ENCODE measurements around a stretch of chr21.

GRCh38 chr21:17775826-17776359, 43.3 kb downstream of the C21orf91 start:
- PRO-cap: no peak
- RAMPAGE, long total RNA: no peak

- PRO-cap: no peak
- RAMPAGE, long total RNA: no peak
Measured at GRCh38 chr21:17780321-17781005, 38.7 kb downstream of the C21orf91 start.

DNA sequence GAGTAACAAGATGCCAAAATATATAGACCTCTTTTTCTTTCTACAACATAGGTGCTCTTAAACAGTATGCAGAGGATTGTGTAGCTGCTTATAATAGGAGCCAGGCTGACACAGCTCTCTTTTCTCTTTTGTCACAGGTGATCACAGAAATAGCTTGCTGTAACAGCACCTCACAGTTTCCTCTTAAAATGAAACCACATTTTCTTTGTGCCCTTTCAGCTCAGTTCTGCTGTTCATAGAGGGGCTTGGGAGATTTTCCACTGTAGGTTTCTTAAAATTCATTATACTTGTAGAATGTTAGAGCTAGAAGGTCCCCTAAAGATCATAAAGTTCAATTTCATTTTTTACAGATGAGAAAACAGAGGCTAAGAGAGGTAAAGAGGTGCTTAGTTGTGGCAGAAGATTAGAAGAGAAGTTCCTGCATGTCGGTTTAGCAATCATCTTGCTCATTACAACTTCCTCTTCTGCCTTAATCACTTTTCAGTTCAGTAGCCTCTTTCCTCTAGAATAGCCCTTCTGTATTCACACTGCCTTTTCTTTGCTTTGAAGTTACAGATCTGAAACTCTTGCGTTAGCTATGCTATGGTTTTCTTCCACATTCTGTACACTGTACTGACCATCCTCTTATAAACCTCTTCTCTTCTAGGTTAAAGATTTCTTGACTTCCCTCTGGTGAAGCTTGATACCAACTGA, 35.2 kb downstream of the C21orf91 start:
- PRO-cap: bidirectional peak, plus-strand start at position 197 of the sequence, minus-strand start at position 92 of the sequence; bidirectional peak, plus-strand start at position 525 of the sequence, minus-strand start at position 444 of the sequence; bidirectional peak, plus-strand start at position 585 of the sequence, minus-strand start at position 628 of the sequence
- RAMPAGE, long total RNA: no peak

GRCh38 chr21:18759607-18759905, 356.0 kb upstream of the TMPRSS15 start:
- PRO-cap: no peak
- RAMPAGE, long total RNA: no peak

GRCh38 chr21:18832914-18833518, 429.4 kb upstream of the TMPRSS15 start:
- PRO-cap: no peak
- RAMPAGE, long total RNA: no peak

DNA sequence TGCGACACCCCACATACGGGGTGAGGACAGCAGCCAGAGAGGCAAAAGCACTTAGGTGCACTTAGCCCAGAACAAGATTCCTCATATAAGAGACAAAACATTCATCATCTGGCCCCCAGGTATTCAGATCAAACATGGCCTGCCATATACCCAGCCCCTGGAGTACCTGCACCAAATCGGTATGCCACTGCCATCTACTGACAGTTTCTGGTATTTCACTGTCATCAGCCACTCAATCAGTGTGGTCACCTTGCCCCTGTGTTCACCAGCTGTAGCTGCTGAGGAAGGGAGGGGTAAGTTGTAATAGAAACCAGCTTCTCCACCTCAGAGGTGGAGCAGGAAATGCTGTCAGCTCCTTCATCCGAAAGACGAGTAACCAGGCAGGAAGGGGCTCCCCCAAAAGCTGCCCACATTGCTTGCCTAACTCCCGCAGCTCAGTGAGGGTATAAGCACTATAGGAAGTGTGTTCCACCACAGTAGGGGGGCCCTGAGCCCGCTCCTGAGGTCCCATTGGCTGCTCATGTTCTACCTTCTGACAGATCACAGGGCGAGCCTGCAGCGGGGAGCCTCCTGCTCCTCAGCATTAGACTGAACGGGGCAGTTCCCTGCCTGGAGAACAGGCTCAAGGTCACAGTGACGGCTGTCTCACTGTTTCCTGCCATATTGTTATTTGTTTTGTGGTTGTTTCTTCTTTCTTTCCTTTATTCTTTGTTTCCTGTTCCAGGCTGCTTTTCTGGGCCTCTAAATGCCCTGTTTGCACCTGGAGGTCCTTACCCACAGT, 1638.5 kb downstream of the MRPL39 start:
- PRO-cap: no peak
- RAMPAGE, long total RNA: no peak

- PRO-cap: no peak
- RAMPAGE, long total RNA: no peak
Measured at GRCh38 chr21:25421104-25422027, 185.9 kb downstream of the MRPL39 start.

DNA sequence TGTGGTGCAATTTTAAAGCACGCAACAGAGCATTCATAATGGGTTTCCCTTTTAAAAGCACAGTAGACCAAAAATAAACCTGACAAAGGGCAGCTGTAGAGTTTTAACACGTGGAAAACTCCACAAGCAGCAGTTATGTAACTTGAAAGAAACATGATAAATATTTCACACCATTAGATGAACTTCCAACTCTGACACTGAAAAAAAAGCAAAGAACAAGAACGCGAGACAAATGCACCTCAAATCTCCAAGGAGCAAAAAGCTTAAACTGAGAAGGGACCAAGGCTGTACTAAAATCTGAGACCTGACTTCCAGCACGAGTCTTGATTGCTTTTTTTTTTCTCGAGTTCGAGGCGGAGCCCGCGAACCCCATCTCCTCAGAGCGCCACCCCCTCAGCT, 252 bp upstream of the JAM2 start:
- PRO-cap: no peak
- RAMPAGE, long total RNA: no peak

DNA sequence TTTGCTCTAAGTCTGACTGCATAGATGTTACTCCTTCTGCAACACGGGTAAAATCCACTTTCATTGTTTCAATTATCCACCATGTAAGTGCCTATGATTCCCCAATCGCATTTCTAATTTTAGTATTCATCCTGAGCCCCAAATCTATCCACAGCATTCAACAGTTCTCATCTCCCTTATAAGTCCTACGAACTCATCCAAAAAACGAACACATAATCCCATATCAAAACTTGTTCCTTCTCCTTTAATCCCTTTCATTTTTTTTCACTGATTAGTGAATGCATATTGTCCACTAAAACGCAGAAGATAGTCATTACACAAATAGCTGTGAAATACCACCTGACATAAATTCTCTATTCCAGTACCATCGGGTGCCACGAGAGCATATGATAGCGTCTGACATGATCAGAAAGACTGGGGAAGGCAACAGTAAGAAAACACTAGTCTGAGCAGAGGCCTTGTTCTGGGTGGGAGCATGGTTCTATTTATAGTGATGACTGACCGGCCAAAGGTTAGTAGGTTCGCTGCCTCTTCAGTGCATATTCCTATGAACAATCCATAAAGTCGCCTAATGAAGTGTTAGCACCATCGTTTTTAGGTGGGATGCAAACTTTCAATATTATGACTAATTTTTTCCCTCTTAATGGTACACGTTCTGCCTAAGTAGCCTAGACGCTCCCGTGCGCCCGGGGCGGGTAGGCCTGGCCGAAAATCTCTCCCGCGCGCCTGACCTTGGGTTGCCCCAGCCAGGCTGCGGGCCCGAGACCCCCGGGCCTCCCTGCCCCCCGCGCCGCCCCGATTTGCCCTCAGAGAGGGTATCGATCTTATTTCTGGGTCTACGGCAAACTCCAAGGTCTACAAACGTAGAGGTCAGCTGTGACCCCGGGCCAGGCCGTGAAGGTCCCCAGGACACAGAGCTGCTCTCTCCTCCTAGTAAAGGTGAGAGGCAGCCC, 597 bp downstream of the ATP5PF start:
- PRO-cap: unidirectional peak, plus-strand start at position 402 of the sequence
- RAMPAGE, long total RNA: no peak

DNA sequence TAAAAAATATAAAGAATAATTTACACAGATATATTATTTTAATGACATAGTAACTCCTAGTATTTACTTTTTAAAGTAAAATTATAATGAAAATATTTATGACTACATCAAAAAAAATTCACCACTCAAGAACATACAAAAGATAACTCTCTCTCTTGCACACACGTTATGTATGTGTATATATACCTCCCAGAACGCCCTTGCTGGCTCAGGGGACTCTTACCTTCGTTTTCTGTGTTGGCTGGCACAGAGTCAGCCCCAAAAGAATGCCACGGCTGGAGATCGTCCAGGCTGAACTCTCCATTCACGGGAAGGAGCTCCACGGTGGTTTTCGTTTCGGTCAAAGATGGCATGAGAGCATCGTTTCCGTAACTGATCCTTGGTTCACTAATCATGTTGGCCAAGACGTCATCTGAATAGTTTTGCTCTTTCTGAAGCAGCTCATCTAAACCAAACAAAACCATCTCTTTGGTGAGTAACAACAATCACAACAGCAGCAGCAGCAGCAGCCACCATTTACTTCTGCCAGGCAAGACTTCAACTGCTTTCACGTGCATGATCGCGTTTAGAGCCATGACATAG, 176.8 kb downstream of the GABPA start:
- PRO-cap: no peak
- RAMPAGE, long total RNA: no peak

- PRO-cap: no peak
- RAMPAGE, long total RNA: no peak
Measured at GRCh38 chr21:26053060-26053638, 117.4 kb downstream of the APP start.

DNA sequence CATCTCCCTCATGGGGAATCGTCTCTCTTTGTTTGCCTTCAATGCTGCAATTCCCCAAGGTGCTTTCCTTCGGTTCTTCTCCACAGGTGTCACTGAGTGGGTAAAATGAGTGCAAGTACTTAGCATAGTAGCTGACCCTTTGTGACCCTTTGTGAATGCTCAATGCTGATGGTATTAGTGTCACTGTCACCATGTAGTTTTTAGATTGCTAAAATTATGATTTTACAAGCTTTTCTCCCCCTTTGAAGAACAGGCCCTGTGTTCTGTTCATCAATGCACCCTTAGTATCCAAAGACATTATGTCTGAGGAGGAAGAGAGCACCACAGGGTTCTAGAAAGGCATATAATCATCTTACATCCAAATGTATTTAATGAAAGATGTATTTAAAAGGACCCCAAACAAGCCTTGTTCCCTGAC, 63.0 kb downstream of the APP start:
- PRO-cap: no peak
- RAMPAGE, long total RNA: no peak

DNA sequence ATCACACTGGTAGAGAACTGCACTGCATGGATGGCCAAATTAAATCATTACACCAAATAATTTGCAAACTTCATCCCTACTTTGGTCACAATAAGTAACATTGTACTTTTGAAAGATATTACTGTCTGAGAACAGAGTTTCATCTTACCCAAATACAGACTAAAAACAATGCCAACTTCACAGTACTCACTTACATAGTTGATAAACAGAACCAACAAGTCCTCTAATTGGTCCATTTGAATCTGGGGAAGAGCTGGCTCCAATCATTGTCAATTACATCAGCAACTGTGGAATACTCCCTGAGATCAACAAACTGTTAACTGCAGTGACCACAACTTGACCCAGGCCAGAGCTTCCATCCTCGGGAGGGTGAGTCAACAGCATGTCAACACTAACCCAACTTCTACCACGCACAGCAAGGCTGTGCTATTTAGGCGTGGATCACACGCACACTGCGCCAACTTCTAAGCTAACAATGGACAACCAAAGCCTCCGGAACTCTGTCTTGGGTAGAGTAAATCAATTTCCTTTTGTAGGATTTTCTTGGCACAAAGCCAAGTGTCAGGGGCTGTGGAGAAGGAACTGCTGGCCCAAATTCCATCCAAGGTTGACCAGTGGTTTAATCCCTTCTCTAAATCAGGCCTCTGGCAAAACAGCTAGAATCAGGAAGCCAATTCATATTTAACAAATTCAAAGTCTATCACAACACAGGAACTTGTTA, 30.5 kb downstream of the APP start:
- PRO-cap: no peak
- RAMPAGE, long total RNA: no peak

DNA sequence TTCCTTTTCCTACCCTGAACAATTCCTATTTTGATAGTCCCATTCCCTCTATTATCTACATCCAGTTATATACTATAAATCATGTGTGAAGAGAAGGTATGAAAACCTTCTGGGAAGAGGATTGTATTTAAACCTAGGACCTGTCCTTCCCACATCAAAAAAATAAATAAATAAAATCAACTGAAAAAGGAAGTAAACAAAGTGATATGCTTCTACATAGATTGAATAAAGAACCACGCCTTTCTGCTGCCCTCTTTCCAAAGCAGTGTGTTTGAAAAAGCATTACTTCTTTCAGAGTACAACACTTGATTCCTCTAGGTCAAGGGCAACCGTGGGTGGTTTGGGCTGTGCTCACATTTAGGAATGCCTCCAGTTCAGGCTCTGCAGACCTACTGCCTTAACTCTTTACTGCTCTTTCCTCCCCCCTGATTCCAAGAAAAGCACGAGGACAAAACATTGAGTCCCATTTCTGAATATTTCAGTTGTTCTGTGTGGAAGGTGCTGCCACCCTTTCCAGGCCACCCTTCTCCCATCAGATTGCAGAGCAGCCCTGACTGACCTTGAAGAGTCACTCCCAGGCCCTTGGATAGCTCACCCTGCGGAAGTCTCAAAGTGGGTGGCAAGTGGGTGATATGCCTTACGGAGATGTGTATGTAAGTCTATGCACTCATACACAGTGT, 45.2 kb downstream of the ADAMTS1 start:
- PRO-cap: no peak
- RAMPAGE, long total RNA: no peak

- PRO-cap: no peak
- RAMPAGE, long total RNA: no peak
Measured at GRCh38 chr21:28091419-28091790, 793.8 kb downstream of the N6AMT1 start.

GRCh38 chr21:28473962-28474465, 411.2 kb downstream of the N6AMT1 start:
- PRO-cap: no peak
- RAMPAGE, long total RNA: no peak

- PRO-cap: no peak
- RAMPAGE, long total RNA: no peak
Measured at GRCh38 chr21:29182062-29182516, 51.6 kb downstream of the MAP3K7CL start.

DNA sequence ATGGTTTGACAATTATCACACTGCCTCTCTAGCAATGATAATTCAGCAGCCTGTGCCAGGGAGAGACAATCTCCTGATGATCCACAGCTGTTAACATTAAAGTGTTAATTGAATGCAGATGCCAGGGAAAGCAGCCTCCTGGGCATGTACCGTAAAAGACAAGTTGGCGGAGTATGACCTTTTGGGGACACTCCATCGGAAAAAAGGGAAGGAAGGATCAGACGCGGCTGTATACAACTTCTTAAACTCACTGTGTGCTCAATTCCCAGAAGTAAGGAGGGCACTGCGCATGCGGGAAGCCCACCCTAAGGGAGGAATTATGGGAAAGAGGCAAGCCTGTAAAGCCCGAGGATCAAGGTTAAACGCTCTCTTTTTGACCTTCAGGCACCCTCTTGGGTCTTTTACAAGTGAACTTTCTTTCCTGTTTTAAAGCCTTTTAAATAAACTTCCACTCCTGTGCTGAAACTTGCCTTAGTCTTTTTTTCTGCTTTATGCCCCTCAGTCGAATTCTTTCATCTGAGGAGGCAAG, 62.7 kb downstream of the MAP3K7CL start:
- PRO-cap: no peak
- RAMPAGE, long total RNA: no peak

DNA sequence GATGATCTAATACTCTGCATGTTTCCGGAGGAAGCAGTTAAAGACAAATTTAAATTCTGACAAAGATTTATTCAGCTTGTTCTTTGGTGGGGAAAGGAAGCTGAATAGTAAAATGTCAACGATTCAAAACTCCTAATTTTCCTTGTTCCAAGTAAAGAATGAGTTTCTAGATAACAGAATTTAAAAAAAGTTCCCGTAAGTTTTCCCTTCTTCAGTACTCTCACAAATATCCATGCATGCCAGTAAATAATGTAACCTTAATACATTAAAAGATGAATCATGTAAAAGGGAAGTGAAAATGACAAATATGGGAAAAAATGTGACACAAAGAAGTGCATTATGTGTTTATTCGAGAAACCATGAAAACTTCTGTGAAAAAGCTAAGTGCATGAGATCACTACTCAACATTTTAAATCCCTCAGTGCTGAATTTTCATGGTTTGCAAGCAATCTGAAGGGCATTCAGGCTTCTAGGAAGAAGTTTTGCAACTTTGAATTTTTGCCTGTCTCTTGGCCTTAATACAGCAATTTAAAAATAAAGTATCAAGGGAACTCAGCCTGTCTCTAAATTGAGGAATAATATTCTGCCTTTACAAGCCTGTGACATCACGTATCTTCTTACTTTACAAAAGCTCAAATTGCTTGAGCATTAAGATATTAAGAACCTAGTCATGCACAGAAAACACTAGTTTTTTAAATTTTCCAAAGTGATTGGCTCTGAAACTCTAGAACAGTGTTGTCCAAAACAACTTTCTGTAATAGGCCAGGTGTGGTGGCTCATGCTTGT, 78.2 kb downstream of the MAP3K7CL start:
- PRO-cap: no peak
- RAMPAGE, long total RNA: no peak

- PRO-cap: no peak
- RAMPAGE, long total RNA: no peak
Measured at GRCh38 chr21:29300709-29301028, 1.9 kb downstream of the BACH1 start.